ENCODE measurements around a stretch of chr11.

DNA sequence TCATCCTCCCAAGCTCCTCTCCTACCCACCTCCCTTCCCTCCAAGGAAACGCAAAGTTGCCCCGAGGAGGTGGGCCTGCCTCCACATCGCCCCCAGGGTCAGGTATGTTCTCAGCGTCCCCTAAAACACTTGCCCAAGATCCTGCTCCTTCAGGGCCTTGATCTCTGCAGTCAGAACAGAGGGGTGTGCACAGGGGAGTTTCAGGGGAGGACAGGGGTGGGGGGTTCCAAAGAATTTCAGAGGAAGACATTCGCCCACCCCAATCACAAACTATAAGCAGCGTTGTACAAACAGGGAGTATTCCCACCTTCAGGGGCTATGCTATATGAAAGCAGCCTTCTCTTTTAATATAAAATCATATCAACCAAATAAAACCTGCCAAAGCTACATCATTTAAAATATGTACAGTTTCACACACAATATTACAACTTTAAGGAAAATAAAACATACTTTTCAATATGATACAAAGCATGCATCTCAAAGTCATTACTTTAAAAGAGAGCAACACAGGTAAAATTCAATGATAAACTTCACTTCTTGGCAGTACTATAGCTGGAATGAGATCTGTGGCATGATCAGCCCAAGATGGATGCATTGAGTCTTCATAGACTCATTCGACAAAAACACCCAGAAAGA is 11.4 kb downstream of the VSIG10L2 start:
- PRO-cap, 2 experiments = no peak in any of the 2 experiments
- RAMPAGE, long total RNA, 5 experiments = no peak in any of the 5 experiments

DNA sequence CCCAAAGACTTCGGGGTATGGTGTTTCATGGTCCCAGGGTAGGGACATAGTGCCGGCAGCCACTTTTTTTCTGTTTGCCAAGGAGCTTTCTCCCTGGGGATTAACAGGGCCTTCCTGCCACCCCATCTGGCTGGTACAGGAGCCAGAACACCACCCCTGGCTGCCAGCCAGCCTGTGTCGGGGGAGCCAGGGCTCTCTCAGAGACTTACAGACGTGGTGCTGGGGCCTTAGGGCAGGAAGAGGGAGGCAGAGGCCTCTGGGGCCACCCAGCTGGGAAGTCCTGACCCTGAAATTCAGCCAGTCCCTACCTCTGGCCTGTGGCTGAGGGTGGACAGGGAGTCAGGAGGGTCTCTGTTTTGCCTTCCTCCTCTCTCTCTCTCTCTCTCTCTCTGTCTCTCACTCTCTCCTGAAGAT is 52.5 kb upstream of the CDON start:
- PRO-cap, 2 experiments = peak in 2 of 2 experiments; most common plus-strand start position 210 of the sequence (in 2); most common minus-strand start position 128 of the sequence (in 2)
- RAMPAGE, long total RNA, 5 experiments = no peak in any of the 5 experiments

DNA sequence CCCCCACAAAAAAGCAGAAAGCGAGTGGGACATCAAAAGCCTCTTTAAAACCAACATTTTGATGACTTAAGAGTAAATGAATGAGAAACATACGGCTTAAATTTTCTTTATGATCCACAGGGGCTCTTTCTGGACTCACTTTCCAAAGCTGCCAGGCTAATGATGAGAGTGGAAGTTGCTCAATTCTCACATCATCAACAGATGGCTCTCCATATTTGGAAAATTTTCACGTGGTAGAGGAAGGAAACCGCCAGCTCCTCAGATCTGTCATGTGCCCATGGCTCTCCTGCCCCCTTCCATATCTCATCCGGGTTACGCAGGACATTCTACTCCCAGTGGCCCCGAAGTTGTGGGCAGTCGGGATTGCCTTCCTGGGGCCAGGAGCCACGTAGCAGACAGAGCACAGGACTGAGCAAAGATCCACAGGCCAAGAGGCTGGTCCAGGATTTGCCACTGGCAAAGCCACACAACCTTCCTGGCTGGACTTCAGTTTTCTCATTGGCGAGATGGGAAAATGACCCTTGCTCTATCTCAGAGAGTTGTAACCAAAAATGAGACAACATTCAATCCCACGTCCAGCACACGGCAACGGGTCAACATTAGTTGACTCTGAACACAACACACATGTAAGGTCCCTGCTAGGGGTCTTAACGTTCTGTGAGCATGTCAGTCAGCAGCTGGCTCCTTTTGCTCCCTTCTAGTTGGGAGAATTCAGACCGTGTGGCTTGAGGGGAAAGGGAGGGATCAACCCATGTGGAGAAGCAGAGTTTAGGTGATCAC is 38.8 kb downstream of the RPUSD4 start:
- PRO-cap, 2 experiments = no peak in any of the 2 experiments
- RAMPAGE, long total RNA, 5 experiments = no peak in any of the 5 experiments

DNA sequence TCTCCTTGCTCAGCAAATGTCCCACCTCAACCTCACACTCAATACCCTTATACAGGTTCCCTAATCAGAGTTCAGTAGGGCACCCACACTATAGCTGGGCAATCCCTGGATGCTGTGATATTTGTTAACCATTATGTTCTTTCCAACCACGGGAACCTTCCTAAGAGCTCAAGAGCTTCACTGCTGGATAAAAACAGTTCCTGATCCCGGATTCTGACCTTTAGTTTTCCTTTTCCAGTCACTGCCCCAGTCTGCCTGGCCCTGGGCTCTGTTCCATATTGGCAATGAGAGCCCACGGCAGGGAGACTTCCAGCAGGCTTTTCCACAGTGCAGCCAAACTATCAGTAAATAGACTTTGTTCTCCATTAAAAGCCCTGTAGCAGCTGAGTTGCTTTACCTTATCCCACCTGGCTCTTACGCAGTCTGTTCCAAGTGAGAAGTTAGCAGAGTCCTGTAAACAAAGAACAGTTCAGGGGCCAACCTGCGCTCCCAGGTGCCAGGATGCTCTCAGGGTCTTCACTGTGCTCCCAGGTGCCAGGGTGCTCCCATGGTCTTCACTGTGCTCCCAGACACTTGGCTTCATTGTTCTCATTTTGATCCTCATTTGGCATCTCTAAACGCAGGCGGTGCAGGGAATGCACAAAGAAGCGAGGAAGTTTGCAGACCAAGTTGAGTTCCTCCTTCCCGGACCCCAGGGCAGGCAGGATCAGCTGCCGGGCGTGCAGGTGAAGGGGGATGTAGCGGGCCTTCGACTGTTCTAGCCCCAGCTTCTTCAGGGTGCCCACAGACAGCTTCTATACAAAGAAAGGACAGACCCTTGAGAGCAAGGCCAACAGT is 8.4 kb downstream of the RPUSD4 start:
- PRO-cap, 2 experiments = no peak in any of the 2 experiments
- RAMPAGE, long total RNA, 5 experiments = no peak in any of the 5 experiments

GRCh38 chr11:126326140-126326378 is 22.2 kb downstream of the DCPS start:
- PRO-cap, 2 experiments = no peak in any of the 2 experiments
- RAMPAGE, long total RNA, 5 experiments = no peak in any of the 5 experiments

- PRO-cap, 2 experiments = no peak in any of the 2 experiments
- RAMPAGE, long total RNA, 5 experiments = no peak in any of the 5 experiments
These were observed 23.5 kb downstream of the DCPS start for GRCh38 chr11:126326942-126328228.

DNA sequence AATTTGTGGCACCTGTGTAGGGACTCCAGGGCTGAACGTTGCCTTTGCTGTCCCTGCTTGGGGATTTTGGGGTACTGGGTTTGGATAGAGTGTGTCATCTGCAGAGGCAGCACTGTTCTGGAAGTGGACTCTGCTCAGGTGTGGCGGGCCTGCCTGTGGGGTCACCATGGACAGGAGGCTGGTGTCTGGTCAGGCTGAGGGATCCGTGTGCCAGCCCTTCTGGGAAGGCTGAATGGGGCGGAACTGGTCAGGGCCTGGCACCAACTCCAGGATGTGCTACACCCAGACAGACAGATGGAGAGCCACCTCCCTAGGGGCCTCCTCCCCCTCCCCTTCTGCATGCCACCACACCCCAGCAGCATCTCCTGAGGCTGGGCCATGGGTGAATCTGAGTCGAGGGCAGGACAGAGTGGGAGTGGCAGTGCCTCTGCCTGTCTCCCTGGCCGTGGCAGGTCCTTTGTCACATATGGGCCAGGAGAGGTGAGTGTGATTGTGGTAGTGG is 28.9 kb downstream of the ST3GAL4 start:
- PRO-cap, 2 experiments = no peak in any of the 2 experiments
- RAMPAGE, long total RNA, 5 experiments = no peak in any of the 5 experiments

DNA sequence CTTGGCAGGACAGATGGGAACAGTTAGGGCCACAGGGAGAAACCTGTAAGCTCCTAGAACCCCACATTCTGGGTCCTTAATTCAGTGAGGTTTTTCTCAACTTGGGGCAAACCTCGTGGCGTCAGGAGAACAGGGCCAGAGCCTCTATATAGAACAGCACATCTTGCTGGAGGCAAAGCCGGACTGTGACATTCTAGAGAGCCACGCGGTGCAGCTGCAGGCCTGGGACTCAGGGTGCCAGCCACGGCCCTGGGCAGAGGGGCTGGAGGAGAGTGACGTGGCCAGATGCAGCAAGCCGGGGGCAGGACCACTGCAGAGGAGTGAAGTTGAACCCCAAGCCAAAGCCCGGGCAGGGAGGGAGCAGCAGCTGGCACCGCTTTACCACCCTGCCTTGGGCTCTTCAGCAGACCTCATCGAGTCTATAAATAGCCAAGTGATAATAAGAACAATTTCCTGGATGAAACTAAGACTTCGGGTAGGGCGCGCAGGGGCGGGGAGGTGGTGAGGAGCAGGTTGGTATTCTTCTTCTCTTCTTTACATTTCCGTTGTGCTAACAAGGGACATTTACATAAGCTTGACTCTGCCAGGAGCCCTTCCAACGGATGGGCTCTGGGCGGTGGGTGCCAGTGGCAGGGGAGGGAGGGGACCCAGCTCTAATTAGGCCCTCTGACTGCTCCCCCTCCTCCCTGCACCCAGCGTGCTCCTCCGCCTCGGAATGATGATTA is 110.1 kb downstream of the ST3GAL4 start:
- PRO-cap, 2 experiments = no peak in any of the 2 experiments
- RAMPAGE, long total RNA, 5 experiments = no peak in any of the 5 experiments

DNA sequence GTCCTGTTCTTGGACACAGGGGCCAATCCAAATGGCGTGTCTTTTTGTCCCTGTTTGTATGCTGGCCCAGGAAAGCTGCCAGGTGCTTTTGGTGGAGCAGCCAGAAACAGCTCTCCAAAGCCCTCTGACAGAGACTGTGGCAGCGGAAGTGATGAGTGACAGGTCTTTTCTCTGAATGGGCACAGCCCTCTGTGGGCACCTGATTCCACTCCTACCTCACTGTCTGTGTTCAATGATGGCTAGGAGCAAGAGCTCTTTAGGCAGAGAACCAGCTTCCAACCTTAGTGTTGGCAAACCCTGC is 106.4 kb upstream of the KIRREL3 start:
- PRO-cap, 2 experiments = no peak in any of the 2 experiments
- RAMPAGE, long total RNA, 5 experiments = no peak in any of the 5 experiments

DNA sequence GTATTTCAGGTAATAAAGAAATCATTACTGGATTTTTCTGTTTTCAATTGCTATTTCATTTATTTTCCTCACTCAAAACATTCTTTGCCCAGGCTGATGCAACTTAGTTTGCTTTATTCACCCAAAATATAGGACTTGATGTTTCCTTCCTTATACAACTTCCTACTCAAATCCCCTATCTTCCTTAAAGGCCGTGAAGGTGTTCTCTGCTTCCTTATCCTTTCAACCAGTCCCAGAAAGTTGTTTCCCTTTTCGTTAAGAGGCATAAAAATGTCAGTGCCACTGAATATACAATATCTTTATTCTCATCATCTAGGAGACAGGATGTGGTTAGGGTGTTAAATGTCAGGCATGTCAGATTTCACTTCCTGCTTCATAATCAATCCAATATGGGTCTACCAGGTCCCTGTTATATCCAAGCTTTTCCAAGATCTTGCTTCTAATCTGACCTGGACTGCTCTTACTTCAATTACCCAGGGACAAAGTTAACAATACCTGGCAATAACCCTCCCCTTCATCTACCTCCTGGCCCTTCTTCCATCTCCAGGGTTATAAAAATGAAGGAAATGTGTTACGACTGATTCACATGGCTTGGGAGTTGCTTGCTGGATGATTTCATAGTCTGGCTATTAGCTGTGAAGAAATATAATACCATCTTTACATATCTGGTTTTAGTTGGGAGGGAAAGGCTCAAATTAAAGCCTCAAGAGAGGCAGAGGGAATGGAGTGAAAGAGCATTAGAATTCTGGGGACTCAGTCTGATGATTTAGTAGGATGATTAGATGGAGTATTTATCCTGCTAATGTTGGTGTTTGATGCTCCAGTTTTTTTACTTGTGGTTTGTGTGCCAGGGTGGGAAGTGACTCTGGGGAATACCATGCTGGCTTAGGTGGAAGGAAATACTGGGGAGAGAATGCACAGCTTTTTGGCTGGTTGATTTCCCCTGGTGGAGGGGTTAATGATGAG is 534.4 kb downstream of the ETS1 start:
- PRO-cap, 2 experiments = no peak in any of the 2 experiments
- RAMPAGE, long total RNA, 5 experiments = no peak in any of the 5 experiments

DNA sequence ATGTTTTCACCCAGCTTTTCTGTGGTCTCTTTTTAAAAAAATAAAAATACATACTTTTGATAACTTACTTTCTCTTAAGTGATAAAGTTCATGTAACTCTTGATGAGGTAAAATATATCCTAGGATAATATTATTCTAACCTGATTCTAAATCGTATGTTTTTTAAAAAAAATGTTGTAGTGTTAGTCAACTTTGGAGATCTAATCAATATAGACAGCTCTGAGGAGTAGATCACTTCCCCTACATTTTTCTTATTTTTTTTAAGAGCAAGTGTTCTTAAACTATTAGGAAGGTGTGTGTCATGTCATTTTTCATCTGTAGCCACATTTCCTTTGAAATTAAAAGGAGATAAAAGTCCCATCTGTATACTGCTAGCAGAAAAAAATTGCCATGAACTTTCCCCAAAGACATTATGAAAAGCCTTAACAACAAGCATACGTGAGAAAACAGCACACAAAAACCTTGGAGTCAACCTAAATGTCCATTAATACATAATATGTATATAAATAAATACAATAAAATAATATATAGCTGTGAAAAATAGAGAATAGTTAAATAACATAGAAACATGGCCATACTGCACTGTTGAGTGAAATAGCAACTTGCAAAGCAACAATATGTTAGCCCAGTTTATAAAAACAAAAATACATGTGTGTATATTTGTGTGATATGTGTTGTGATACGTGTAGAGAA is 286.6 kb downstream of the ETS1 start:
- PRO-cap, 2 experiments = no peak in any of the 2 experiments
- RAMPAGE, long total RNA, 5 experiments = no peak in any of the 5 experiments

GRCh38 chr11:128323375-128323837 is 264.0 kb downstream of the ETS1 start:
- PRO-cap, 2 experiments = no peak in any of the 2 experiments
- RAMPAGE, long total RNA, 5 experiments = no peak in any of the 5 experiments

DNA sequence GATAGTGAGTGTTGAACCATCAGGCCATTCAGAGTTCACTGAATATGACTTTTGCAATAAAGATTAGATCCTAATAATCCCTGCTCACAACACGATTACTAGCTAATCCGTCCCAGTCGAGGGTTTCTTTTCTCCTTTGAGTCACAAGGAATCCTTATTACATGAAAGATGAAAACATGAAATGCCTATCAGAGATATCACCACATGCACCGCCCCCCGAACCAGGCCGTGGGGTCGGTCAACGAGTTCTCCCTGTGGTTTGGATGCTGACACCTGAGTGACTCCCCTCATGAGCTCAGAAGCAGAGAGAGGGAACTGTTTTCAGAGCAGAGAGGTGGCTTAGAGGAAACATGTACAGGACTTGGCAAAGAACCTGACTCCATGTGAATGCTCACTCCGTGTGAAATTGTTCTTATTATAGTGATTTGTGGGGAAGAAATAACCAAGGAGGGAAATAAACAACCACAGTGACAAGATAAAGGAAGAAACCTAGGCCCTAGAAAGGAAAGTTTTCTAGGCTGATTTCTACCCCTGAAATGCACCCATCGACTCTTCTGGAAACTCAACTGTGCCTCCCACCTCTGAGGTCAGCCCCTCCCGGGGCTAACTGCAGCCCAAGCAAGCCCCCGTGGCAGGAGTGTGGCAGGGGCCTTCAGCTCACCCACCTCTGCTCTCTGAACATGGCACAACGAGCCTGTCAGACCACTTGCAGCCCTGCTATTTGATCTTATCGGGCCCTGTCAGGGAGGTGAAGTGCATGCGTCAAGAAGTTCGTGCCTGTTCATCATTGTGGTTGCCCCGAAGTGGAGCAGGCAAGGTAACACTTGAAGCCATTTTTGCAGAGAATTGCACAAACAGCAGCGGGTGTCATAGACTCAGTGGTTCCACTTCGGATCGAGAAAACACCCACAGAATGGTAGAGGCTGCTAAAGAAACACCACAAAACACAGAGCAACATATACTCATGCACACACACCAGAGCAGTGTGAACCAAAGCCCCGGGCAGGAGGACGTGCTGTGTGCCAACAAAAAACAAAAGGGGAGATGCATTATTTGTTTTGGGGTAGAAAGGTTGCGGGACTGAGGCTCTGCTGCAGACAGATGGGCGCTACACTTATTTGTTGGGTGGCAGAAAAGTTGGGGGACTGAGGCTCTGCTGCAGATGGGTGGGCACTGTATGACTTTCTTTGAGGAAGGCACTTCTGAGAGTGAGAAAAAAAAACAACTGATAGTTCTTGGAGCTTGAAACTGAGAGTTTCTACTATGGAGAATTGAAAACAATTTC is 262.9 kb downstream of the ETS1 start:
- PRO-cap, 2 experiments = no peak in any of the 2 experiments
- RAMPAGE, long total RNA, 5 experiments = no peak in any of the 5 experiments

- PRO-cap, 2 experiments = peak in 2 of 2 experiments; most common plus-strand start chr11:128329385 (in 1); most common minus-strand start chr11:128328929 (in 1)
- RAMPAGE, long total RNA, 5 experiments = no peak in any of the 5 experiments
These were observed 258.3 kb downstream of the ETS1 start for GRCh38 chr11:128328740-128329721.

DNA sequence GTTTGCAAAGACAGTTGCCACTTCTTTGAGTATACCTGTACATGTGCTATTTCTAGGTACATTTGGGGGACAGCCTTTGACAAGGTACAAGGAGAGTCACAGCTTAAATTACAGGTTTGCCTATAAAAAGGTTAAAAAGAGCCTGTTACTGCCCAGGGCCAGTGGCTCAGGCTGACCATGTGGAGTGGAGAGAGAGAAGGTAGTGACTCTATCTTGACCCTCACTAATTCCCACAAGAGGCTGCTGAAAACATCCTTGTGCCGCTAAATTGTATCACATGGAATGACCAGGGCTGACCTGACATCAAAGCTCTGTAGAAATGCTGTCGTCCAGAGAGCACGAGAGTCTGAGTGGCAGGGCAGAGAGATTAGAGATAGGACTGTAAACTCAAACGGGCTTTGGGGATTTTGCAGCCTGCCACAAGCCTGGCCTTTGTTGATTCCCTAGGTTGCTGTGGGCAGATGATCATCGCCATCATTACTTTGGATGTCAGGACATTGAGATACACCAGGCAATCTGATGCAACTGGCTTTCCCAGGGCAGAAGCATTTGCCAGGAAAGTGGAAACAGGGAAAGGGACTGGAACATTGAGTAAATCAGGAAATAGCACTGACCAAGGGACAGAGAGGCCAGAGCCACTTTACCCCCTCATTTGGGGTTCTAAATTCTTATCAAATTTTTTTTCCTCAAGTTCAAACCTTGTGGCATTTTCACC is 131.7 kb downstream of the ETS1 start:
- PRO-cap, 2 experiments = no peak in any of the 2 experiments
- RAMPAGE, long total RNA, 5 experiments = no peak in any of the 5 experiments

GRCh38 chr11:128461189-128461701 is 126.1 kb downstream of the ETS1 start:
- PRO-cap, 2 experiments = no peak in any of the 2 experiments
- RAMPAGE, long total RNA, 5 experiments = no peak in any of the 5 experiments

- PRO-cap, 2 experiments = no peak in any of the 2 experiments
- RAMPAGE, long total RNA, 5 experiments = no peak in any of the 5 experiments
These were observed 119.1 kb downstream of the ETS1 start for GRCh38 chr11:128468189-128468817.

- PRO-cap, 2 experiments = no peak in any of the 2 experiments
- RAMPAGE, long total RNA, 5 experiments = no peak in any of the 5 experiments
These were observed 113.6 kb downstream of the ETS1 start for GRCh38 chr11:128473634-128474376.

DNA sequence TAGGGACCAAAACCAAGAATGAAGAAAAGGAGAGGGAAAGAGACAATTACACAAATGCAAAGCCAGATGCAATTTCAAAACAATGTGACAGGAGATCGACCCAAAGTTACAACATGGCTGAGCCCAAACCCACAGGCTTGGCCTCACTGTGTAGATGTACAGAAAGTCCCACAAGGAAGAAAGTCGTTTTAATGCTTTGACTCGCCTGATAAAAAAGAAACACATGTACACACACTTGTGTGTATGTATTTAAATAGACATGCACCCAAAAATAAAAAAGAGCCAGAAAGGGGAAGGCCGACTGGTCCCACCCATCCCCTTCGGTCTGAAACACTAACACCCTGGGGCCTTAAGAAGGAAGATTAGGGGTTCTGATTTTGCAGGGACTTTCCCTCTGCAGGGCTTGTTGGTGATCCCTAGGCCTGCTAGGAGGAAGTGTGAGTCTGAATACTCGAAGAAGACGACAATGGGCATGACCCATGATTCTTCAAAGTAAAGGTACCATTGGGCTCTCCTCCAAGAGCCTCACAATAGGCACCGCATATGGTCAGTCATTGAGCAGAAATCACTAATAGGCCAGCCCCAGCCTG is 104.0 kb downstream of the ETS1 start:
- PRO-cap, 2 experiments = no peak in any of the 2 experiments
- RAMPAGE, long total RNA, 5 experiments = no peak in any of the 5 experiments

DNA sequence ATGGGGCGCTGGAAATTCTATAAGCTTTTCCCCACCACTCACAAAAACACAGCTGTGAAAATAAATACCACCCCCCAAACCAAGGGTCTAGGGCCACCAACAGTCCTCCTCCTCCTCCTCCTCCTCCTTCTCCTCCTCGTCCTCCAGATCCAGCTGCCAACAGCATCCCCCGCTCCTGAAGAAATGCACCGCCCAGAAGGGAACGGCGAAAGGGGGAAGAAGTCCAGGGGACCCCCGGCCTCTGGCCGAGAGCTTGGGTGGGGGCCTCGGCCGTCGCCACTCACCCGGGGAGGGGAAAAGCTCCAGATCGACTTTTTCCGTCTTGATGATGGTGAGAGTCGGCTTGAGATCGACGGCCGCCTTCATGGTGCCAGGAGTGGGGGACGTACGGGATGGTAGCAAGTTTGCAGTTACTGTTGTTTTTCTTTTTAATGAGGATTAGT is 65.7 kb downstream of the ETS1 start:
- PRO-cap, 2 experiments = no peak in any of the 2 experiments
- RAMPAGE, long total RNA, 5 experiments = no peak in any of the 5 experiments

Data from thyroid gland (tissue), 7 donors.